Jejunum (tissue), 1 donor: Measurements from ENCODE around the genes CYGB and ST6GALNAC2.

DNA sequence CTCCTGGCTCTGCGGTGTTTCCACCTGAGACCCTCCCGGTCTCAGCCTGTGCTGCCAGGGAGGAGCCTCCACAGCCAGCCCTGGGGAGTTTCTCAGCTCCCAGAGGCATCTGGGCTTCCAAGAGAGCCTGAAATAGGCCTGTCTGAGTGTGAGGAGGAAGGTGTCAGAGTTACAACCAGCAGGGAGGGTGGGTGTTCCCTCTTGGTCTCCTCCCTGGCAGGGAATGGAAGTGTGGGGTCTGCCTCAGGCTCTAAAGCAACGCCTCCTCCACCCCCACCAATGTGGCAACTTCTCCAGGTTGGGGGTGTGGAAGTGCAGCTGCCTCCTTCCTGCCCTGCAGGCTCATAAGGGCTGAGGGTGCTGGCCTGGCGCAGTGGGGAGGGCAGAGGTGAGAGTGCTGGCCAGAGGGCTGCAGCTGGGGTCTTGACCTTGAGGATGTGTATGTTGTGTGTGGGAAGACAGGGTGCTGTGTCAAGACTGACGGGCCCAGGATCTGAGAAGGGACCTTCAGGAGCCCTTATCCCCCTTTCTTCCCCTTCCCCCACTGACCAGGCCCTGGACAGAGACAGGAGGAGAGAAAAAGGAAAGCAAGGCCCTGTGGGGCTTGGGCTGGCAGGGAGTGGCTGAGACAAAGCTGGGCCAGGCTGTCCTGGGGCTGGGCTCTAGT, 2.5 kb downstream of the CYGB start:
- PRO-cap, result no peak

- PRO-cap, result bidirectional peak, plus-strand start at chr17:76537999, minus-strand start at chr17:76537709
These were observed at the start of gene CYGB for GRCh38 chr17:76537130-76538382. TSS of gene CYGB (minus strand) at chr17:76537709.

DNA sequence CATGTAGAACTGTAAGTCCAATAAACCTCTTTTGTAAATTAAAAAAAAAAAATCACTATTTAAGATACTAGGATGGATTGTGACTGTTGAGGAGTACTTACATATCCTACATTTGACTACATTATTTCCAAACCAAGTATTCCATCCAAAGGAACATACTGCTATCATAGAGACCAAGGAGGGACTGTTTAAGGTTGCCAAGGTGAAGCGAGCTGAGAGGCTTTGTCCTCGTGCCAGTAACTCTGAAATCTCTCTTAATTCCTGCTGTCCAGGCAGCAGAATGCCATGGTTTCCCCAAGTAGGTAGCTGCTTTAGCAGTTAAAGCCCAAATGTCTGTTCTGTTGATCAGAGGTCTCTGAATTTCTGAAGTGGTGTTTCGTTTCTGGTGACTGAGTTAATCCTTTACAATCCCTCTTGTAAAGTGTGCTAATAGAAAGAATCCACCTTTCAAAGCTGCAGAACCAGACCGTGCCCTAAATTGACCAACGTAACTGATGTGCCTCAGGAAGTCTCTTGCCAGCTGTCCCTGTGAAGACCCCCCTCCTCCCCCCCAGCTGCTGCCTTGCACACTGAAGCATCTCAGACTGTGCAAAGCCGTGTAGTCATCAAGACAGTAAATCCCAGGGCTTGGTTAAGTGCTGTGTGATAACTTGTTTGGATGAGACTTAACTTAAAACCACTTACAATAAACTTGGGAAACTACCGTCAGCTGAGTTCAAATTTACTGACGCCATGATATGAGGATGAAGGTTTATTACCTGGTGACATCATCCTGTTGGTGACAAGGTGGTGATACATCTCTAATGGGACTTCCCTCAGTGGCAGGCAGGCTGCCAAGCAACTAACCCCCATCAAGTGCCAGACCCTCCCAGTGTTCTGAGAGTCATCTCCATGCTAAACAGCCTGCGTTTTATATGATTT, 20.8 kb downstream of the ST6GALNAC2 start:
- PRO-cap, result no peak

DNA sequence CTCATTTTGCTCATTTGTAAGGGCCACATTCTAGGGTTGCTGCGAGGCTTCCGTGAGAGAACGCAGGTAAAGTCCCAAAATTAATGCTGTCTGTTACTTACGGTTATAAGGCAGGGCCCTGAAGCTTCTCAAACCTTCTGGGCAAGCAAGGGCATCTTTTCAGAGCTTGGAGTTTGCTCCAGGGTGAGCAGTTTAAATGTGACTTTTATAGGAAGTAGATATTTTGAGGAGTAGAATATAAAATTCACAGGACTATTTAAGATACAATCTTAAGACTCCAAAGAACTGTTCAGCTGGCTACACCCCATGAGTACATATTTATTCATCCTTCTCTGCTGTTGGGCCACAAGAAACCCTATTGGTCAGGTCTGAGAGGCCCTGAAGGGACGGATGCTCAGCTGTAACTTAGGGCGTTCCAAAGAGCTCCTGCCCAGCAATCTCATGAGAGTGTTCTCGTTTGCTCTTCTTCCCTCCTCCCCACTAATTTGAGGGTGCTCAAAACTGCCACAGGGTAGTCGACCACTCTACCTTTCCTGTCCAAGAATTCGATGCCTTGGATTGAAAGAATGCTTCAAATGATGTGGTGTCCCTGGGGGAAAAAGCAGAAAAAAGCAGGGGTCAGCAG, 7.3 kb downstream of the ST6GALNAC2 start:
- PRO-cap, result no peak

DNA sequence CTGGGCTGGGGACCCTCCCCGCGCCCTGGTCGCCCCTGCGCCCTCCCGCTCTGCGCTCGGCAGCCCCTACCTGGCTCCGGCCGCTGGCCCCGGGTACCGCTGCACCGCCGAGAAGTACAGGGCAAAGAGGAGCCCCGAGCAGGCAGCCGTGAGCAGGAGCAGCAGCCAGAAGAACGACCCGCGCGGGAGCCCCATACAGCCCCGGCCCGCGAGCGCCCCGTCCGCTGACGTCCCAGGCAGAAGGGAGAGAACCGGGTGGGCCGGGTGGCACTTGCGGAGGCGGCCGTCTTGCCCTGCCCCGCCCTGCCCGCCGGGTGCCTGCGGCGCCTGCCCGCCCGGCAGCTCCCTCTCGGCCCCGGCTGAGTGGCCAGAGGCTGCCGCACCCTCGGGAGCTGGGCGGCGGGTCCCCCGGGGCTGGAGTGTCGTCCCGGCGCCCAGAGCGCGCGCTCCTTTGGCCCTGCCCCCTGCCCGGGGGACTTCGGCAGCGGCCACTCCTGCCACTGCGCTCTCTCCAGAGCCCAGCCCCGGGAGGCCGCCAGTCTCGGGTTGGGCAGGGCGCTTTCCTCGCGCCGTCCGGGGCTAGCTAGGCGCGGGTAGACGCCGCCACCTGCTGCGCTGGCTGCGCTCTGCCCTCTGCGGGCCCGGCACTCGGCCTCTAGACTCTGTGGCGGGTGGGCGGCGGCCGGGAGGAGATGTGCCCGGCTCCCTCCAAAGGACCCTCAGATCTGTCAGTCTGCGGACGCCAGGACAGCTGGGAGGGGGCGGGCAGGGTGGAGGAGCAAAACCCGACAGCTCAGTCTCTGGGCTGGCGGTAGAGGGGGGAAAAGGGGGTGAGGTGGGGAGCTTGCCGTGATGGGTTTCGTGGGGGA, at the start of gene ST6GALNAC2:
TSS of gene ST6GALNAC2 (minus strand) at position 247 of the 869 bp plus-strand sequence.
- PRO-cap, result bidirectional peak, plus-strand start at position 538 of the sequence, minus-strand start at position 232 of the sequence

- PRO-cap, result no peak
These were observed 15.4 kb downstream of the MXRA7 start for GRCh38 chr17:76695231-76695951.

DNA sequence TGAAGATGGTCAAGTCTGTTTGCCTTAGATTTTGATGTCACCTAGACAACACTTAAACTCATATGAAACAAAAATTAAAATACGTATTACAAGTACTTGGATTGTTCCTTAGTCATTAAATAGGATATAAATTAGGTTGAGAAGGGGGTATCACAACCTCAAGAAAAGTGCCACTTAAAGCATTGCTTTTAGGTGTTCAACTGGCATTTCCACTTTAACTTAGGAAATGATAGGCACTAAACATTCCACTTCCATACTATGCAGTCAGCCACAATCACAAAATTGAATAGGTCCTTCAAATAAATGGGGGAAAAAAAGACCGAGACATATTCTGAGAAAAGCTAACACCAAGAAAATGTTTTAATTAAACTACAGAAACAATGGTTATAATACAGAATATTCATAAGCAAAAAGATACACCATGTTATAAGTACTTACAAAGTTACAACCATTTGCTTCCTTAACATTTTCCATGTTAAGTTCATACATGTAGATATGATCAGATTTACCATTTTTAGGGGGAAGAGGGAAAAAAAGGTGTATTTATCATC, 3.3 kb downstream of the SRSF2 start:
- PRO-cap, result no peak

DNA sequence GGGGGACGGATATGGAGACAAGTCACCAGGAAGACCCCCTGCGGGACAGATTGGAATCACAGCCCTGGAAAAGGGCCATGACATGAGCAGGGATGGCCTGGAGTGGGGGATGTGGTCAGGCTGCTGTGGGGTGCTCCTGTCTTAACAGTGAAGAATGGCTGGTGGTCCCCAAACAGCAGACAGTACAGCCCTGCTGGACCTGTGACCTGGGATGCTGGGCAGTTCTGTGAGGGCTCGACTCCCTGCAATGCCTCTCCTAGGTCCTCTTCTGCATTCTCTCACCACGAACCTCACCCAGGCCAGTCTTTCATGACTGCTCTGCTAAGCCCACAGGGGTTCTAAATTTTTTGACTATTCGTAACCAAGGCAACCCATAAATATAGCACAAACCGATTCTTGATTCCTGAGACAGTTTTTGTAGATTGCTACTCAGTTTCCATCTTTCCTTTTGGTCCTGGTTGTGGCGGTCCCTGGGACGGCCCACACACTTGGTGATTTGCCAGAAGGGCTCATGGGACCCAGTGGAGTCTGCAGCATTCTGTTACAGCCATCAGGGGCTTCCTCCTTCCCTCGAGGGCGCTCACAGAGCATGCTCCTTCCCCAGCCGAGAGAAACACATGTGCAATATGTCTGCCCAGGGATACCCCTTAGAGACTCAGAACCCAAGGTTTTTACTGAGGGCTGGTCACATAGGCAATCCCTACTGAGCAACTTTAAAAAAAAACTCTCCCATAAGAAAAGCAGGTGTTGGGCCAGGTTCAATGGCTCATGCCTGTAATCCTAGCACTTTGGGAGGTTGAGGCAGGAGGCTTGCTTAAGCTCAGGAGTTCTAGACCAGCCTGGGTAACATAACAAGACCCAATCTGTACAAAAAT, 23.4 kb upstream of the MGAT5B start:
- PRO-cap, result no peak

DNA sequence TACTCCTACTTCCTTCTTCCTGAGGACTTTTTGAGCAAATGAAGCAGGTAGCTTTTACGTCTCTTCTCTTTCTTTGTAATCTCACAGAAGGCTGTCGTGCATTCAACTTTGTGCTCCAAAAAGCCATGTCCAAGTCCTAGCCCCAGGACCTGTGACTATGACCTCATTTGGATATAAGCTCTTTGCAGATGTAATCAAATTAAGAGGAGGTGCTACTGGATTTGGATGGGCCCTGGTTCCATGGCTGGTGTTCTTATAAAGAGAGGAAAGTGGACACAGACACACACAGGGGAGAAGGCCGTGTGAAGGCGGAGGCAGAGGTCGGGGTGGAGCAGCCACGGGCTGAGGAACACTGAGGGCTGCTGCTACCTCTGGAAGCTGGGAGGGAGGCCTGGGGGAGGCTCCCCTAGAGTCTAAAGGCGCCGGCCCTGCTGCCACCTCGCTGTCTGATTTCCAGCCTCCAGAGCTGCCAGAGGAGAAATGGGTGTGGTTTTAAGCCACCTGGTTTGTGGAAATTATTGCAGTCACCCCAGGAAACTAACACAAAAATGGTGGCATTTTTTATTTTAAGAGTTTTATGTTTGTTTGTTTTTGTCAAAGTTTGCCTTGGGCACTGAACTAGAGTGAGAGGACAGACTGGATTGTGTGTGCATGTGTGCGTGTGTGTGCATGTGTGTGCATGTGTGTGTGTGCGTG, 32.2 kb downstream of the MGAT5B start:
- PRO-cap, result no peak

DNA sequence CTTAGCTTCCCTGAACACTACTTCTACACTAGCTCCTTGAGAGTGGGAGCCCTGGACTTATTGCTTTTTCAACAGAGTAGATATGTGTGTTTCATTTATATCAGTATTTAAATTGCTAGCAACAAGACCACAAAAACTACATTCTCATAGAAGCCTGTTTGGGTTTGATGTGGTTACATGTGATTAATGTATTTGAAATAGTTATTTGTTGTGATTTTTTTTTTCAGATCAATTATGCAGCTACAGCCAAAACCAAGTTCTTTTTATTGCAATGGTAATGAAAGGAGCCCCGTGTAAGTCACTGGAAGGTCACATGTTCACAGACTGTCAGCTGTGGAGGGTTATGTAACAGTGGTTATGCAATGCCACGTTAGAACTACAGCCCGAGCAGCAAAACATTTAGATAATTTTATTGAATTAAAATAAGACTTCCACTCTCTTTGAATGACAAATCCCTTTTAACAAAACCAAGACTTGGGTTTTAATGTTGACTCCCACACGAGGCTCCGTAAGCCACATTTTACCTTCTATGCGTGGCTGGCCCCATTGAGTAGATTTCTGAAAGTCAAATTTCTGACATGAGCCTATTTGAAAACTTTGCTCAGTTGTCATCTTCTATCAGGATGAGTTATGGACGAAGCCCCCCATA, 41.9 kb upstream of the SEC14L1 start:
- PRO-cap, result no peak

GRCh38 chr17:77116196-77116768, 24.5 kb upstream of the SEC14L1 start:
- PRO-cap, result no peak

- PRO-cap, result no peak
These were observed 976 bp upstream of the SEC14L1 start for GRCh38 chr17:77139791-77140195.

DNA sequence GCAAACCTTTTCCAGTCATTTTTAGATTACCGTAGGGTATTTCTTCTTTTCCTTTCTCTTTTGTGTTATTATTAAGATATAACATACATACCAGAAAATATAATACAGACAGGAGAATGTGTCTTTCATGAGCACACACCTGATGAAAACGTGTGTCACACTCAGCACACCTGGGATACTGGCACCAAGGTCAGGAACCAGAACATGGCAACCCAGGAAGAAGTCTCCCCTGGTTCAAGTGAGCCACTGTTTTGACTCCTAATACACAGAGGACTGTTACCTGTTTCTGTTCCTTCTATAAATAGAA, 3.4 kb downstream of the SEC14L1 start:
- PRO-cap, result no peak

- PRO-cap, result no peak
These were observed 75.3 kb downstream of the SEPTIN9 start for GRCh38 chr17:77356355-77357144.

GRCh38 chr17:77384170-77384830, 103.0 kb downstream of the SEPTIN9 start:
- PRO-cap, result no peak

DNA sequence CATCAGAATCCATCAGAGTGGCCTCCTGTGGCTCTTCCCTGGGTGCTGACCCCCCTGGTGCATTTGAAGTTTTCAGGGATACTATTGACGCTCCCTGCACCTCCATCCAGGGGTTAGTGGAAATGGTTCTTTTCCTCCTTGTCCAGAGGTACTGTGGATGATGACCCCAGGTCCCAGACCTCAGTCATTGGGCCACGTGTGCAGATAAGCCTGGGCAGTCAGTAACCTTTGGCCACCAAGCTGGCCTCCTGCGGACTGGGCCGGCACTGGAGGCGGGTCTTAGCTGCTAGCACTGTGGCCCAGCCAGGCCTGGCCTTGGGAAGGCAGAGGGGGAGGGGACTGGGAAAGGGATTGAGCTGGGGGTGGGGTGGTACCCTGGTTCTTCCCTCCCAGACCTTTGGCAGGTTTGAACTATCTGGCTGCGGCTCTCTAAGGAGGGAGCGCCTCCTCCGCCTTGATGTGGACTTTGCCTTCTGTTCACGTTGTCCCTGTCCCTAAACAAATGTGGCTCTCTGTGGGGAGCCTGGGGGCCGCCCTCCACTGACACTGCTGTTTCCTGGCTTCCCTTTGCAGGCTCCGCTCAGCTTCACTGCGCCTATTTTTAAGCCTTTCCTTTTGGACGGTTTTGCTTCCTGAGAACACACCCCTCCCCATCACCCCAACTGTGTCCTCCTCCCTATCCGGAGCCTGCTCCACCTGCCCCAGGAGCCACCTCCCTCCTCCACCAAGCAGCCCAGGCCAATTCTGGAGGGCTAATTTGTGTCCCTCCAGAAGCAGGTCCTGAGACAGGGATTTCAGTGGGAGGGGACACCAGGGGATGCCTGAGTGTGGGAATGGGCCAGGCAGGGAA, 111.2 kb downstream of the SEPTIN9 start:
- PRO-cap, result no peak

GRCh38 chr17:77405888-77406433, 124.7 kb downstream of the SEPTIN9 start:
- PRO-cap, result no peak

DNA sequence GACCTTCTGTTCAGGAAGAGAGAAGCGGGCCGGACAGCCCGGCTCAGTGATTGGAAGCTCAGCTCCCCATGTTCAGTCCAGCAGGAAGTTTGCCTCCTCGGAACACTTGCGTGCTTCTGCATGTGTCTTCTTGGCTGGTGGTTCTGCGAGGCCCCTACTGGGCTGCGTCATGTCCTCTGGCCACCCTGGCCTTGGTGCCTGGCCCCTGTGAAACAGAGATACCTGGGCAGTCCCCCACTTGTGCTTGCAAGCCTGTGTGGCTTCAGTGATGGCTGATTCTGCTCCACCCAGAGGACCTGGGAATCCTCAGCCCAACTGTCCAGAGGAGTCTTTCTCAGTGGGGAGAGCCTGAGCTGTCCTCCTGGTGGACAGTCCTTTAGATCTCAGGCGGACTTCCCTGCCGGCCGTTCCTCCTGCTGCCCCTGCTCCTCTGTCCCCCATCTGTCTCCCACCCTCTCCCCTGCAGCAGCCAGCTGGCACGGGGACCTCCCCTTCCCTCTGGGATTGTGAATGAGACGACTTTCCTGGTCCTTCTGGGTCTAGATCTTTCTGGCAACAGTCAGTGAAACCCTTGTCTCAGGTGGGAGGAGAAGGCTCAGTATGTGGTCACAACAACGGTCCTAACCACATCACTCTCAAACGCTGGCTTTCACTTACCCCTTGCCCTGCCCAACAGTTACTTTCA, 139.1 kb downstream of the SEPTIN9 start:
- PRO-cap, result no peak

GRCh38 chr17:77440975-77442041, 160.0 kb downstream of the SEPTIN9 start:
- PRO-cap, result unidirectional peak, minus-strand start at chr17:77441446

DNA sequence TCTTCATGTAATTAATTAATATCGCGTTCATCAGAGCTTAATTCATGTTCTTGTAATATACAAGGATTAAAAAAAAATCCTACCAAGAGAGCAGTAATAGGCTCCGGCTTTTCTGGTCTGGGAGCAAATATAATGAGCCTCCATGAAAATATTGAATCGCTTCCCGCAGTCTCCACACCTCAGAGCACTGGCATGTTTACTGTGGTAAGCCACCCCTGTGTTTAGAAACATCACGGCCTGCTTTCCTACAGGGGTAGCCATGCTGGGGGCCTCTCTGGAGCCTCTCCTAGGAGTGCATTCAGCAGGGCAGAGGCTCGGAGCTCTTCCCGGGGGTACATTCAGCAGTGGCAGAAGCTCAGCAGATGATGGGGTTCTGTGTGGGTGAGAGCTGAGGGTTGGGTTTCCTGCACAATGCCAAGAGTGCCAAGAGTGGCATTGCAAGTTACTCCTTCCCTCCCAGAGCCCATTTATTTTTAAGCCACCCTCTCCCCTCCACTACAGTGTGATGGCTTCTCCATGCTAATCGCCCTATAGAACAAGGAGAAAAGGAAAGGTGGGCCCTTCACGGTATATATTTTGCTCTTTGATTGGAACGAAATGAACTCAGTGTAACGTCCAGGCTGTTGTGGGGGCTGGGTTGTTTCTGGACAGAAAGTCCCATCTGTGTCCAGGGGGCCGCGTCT, 246.1 kb downstream of the SEPTIN9 start:
- PRO-cap, result no peak